Temporal lobe (tissue), 2 donors: ENCODE results near the genes ESR2 and FNTB.

- RAMPAGE, long total RNA = no peak
These were observed 26.4 kb upstream of the RHOJ start for GRCh38 chr14:63177783-63178363.

DNA sequence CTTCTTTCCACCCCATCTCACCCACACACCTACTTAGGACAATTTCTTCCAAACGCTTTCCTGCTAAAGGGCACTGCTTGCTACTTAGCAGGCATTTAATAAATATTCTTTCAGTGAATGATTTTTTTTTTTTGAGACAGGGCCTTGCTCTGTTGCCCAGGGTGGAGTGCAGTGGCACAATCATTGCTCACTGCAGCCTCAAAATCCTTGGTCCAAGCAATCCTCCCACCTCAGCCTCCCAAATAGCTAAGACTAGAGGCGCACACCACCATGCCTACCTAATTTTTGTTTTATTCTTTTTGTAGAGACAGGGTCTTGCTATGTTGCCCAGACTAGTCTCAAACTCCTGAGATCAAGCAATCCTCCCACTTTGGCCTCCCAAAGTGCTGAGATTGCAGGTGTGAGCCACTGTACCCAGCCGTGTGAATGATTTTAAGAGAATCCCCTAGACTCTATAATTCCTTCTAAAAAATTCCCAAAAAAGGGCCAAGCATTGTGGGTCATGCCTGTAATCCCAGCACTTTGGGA lies 55.0 kb downstream of the PPP2R5E start:
- RAMPAGE, long total RNA = no peak

DNA sequence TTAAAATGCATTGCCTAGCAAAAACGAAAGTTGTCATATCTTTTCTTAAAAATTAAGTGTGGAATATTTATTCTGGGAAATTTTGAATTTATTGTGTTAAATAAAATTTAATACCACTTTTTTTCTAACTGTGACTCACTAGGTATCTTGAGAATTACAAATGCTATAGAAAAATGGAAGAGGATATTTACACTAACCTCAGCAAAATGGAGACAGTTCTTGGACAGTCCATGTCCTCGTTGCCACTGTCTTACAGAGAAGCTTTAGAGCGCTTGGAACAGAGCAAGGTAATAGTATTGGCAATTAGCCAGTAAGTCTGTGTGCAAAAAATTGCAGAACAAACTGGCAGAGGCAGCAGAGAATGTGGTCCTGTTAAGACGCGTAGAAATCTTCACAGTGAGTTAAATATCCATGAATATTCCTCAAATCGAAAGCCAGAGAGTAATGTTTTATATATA lies 209.8 kb downstream of the SYNE2 start:
- RAMPAGE, long total RNA = no peak

DNA sequence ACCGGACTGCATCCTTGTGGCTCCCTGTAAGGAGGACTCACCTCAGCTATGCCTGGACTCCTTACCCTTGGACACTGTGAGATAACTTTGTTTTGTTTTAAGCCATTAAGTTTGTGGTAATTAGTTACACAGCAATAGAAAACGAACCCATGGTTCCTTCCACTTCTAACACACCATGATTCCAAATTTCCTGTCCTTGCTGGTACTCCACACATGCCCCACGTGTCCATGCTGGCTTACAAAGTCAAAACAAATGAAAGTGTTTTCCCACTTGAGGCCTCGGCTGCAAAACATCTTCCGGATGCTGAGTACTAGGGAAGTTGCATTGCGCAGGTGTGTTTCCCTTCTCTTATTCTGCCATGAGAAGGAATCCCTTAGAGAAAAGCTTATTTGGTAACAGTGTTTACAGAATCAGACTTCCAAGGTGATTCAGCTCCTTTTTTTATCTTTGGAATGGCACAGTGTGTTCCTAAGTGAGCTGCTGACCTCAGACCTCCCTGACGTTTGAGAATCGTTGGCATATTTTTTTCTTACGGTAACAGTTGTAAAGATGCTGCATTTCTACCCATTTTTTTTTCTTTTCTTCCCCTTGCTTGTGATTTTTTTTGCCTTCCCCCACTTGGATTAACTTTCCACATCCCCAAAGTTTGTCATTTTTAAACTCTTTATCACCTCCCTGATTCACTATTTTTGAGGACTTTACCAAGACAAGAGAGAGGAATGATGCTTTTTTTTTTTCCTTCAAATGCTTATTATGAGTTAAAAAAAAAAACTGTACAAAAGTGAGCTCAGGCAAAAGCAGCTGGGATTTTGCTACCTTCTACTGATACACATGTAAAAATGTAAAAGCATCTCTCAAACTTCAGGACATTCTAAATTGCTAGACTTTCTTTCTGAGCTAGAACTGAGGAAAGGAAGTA lies 211.3 kb downstream of the ESR2 start:
- RAMPAGE, long total RNA = no peak

- RAMPAGE, long total RNA = no peak
These were observed 94.0 kb downstream of the ESR2 start for GRCh38 chr14:64200188-64200468.

GRCh38 chr14:64203214-64203680 lies 90.9 kb downstream of the ESR2 start:
- RAMPAGE, long total RNA = no peak

GRCh38 chr14:64293994-64295060 lies at the start of gene ESR2:
Gene ESR2, minus strand, starts transcription at chr14:64294371.
- RAMPAGE, long total RNA = no peak

DNA sequence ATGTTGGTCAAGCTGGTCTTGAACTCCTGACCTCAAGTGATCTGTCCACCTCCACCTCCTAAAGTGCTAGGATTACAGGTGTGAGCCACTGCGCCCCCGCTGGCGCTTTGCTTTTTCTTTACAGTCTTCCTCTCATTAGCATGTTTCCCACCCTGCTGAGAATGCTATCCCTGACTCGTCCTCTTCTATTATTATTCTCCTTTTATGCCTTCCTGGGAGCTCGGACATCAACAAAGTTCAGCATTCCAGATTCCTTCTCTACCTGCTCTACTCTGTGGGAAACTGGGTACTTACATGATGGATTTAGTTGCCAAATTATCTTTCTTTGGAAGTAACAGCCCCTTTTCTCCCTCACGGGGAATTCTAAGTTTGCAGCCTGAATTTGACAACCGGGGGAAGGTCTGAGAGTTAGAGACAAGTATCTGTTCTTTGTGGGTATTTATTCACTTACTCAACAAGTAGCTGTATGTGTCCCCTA lies 3.3 kb downstream of the MTHFD1 start:
- RAMPAGE, long total RNA = no peak

GRCh38 chr14:64507463-64508350 lies 3.1 kb downstream of the ZBTB1 start:
- RAMPAGE, long total RNA = no peak

- RAMPAGE, long total RNA = no peak
These were observed 75.7 kb downstream of the PPP1R36 start for GRCh38 chr14:64625383-64625992.

GRCh38 chr14:64645242-64645967 lies 58.8 kb upstream of the PLEKHG3 start:
- RAMPAGE, long total RNA = no peak

GRCh38 chr14:64736575-64737317 lies 32.5 kb downstream of the PLEKHG3 start:
- RAMPAGE, long total RNA = no peak

DNA sequence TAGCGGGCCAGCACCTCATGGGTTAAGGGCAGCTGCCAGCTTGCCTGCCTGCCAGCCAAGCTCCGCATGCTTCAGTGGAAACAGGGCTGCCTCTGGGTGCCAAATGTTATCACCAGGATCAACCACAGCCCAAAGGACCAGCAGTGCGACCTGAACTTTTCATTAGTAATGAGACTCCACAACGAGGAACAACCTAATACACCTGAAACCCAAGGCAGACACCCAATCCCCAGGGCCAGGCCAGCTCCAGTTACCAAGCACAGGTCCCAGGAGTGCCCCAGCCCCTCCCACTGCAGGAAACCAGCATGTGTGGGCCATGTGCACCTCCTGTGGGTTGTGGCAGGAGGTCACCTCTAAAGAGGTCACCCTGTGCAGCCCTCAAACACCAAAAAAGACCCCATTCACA lies 11.2 kb downstream of the RAB15 start:
- RAMPAGE, long total RNA = no peak

- RAMPAGE, long total RNA = start-site peak on the plus strand at chr14:64986852-64986942, 52 and 43 reads in 2 replicates
These were observed at the start of gene FNTB for GRCh38 chr14:64986574-64987754. Gene FNTB, plus strand, starts transcription at chr14:64986895.

GRCh38 chr14:65169235-65169802 lies 67.0 kb upstream of the MAX start:
- RAMPAGE, long total RNA = no peak

DNA sequence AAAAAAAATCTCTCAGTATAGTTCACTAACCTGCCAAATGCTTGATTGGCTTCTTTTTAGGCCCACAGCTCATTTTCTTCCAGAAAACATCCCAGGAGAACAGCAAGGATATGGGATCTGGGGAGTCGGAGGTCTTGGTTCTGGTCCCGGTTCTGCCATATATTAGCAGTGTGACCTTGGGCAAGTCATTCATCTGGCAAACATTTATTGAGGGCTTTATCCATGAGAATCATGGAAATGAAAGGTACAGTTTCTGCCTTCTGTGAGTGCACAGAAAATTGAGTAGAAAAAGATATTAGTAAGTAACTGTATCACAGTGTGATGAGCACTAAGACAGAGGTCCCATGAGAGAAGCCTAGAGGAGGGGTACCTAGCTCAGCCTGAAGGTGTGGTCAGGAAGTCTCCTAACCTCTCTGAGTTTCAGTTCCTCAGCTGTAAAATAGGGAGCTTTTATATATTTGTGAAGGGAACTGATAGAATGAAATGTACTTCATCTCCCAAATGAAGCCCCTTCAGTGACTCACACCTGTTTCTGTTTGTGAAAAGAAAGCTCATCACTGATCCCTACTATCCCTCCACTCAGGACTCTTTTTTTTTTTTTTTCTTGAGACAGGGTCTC lies 94.0 kb upstream of the FUT8 start:
- RAMPAGE, long total RNA = no peak

- RAMPAGE, long total RNA = no peak
These were observed 519 bp upstream of the FUT8 start for GRCh38 chr14:65412140-65412282.

DNA sequence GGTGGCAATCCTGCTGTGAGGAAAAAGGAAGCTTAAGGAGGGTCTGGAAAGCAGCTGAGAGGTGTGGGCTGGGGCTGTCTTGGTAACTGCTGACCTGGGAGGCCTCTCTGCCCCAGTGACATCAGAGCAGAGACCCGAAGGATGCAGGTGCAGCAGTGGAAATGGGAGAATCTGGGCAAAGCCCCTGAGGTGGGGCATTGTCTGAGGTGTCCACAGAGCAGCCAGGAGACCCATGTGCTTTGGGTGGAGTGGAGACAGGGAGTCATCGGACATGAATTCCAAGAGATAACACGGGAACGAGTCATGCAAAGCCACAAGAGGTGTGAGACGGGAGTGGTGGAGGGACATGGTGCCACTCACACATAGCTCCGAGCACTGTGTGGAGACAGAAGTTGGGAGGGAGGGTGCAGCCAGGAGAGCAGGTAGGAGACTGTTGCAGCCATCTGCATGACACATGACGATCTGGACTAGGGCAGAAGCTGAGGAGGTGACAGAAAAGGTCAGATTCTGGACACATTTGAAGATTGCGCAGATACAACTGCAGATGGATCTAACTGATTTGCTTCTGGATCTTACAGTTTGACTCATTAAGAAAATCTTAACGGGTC lies 379.6 kb downstream of the FUT8 start:
- RAMPAGE, long total RNA = no peak

DNA sequence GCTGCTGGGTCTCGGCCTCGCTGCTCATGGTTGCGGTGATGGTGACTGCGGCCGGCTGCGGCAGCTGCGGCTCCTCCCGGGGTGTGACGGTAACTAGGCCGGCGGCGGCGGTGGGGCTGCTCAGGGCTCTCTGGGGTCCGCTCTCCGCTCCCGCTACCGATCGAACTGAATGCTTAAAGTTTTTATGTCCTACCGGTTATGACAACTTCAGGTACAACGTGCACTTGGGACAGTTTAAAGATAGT lies 472.5 kb upstream of the CCDC196 start:
- RAMPAGE, long total RNA = no peak

DNA sequence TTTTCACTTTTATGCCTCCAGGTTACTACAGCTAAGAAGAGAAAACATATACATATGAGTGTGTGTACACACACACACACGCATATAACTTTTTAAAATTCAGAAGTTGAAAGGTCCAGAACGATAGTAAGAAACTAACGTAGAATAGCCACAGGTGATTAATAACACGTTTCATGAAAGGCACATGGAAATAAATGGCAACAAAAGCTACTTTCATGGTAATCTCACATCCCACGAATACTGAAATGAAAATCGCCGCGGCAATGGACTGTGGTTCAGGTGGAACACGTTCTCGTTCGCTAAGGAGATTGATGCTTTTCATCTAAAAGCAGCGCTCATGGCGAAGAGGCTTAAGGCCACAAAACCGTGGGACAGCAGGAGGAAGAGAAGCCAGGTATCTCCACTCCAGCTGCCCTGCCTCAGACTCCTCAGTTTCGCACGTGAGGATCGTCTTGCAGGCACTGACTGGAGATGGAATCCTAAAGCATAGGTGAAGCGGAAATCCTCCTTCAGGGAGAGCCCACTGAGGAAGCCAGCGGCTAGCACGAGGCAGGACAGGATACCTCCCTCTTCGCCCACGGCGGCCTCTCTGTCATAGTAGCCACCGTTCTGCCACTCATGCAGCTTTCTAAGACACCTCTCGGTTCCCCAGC lies 741 bp upstream of the GPHN start:
- RAMPAGE, long total RNA = no peak